GM19240 (cell line): ENCODE measurements around the genes GNAT1, HYAL3 and RBM15B.

GRCh38 chr3:49805868-49806676 is 3.0 kb downstream of the INKA1 start:
- RRBS, result 0% methylated on average over 3 of the region's 11 CpGs

DNA sequence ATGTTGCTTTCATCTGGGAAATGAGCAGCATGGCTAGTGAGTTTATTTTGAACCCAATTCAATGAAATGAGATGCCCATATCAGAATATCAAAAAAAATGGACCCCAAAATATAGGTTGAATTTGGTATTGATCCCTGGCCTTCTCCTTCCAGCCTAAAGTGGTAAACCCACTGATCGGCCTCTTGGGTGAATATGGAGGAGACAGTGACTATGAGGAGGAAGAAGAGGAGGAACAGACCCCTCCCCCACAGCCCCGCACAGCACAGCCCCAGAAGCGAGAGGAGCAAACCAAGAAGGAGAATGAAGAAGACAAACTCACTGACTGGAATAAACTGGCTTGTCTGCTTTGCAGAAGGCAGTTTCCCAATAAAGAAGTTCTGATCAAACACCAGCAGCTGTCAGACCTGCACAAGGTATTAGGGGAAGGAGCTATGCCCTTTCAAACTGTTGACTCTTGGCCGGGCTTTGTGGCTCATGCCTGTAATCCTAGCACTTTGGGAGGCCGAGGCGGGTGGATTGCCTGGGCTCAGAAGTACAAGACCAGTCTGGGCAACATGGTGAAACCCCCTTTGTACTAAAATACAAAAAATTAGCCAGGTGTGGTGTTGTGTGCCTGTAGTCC is 22.5 kb upstream of the RBM5 start:
- RRBS, result no CpG with 5 or more reads among the region's 6 CpGs

GRCh38 chr3:50191187-50191790 is at the start of gene GNAT1:
Gene GNAT1 (plus strand): TSS chr3:50191610.
- RRBS, result no CpG with 5 or more reads among the region's 7 CpGs

GRCh38 chr3:50230060-50231067 is 5.6 kb upstream of the GNAI2 start:
- RRBS, result no CpG with 5 or more reads among the region's 11 CpGs

DNA sequence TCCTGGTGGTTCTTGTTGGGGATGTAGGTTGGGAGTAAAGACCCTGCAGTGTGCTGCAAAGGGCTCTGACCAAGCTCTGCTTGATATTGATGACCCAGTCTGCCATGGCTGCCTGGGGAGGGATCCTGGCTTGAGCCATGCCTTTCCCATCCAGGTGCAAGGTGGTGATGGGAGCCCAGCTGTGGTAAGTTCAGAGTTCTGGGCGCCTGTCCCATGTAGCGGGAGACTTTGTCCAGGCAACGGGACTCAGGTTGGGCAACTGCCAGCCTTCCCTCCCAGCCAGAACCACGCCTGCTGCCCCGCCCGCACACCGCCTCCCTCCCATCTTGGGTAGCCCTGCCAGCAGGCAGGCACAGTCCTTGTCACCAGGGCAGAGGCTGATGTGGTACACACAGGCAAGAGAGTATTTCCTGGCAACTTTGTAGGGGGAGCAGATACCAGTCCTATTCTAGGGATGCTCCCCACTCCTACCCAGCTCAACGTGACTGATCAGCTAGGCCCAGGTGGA is 2.7 kb downstream of the GNAI2 start:
- RRBS, result no CpG with 5 or more reads among the region's 8 CpGs

DNA sequence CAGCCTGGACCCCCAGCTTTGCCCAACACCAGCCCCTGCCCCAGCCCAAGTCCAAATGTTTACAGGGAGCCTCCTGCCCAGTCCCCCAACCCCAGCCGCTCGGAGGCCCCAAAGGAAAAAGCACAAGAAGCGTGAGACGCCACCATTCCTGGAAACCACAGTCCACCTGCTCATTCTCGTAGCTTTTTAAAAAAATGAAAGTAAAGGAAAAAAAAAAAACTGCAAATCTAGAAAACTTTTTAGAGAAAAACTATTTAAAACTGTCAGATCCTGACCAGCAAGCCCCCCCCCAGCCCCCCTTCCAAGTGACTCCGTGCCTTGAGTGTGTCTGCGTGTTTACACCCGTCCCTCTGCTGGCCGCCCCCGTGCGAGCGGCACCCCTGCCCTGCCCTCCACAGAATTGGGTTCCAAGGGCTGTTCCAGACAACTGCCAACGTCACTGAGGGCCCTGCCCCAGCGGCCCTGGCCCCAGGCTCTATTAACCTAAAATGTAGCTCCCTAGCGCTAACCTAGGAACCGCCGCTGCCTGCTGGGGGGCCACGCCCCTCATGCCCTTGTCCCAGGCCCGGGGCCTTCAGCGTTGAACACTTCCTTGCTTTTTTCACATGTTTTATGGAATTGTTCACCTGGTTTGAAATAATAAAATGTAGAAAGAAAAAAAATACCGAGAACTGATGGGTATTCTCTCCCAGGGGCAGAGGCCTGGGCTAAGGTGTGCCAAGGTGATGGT is 10.1 kb upstream of the SEMA3B start:
- RRBS, result no CpG with 5 or more reads among the region's 21 CpGs

GRCh38 chr3:50298584-50299483 is at the start of gene HYAL3:
Gene HYAL3 (minus strand): TSS chr3:50299405.
- RRBS, result 3% methylated on average over 6 of the region's 58 CpGs

GRCh38 chr3:50300295-50300978 is 1.2 kb upstream of the HYAL3 start:
- RRBS, result no CpG with 5 or more reads among the region's 12 CpGs

DNA sequence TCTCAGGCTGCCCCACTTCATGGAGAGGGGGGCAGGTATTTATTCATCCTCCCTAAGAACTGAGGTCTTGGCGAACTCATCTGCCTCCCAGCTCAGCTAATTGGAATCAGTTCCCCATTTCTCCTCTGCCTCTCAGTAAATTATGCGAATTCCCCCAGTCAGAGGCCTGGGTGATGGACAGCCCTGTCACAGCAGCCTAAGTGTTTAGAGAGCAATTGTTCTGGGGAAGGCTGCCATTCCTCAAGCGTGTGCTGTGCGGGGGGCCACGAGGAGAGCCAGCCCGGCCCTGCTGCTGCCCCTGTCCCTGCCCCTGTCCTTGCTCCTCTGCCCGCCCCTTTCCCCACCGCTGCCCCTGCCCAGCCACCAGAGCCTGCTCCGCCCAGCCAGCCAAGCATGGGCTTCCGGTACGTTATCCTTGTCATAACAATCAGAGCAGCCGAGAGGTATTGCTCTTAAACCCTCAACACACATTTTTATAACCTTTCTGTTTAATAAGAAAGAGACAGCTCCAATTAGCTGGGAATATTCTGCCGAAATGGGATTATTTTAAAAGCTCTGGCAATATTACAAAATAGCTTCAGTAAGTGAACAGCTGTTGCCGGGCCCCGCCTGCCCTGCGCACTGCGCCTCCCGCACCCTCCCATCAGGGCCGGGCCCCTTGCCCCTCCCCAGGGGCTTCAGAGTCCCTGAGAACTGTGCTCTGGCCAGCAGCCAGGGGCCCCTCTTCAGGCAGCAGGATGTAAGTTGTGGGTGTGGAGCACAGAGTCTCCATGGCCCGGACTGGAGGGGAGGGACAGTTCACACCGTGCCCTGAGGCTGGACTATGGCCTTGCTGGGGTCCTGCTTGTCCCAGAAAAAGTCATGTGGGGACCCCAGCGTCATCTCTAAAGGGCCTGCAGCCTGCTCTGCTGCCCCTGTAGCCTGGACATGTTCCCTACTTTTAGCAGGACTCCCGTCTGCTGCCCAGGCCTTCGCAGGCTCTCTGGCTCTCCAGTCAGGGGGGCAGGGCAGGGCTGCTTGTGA is 12.4 kb upstream of the CACNA2D2 start:
- RRBS, result 12% methylated on average over 6 of the region's 24 CpGs

DNA sequence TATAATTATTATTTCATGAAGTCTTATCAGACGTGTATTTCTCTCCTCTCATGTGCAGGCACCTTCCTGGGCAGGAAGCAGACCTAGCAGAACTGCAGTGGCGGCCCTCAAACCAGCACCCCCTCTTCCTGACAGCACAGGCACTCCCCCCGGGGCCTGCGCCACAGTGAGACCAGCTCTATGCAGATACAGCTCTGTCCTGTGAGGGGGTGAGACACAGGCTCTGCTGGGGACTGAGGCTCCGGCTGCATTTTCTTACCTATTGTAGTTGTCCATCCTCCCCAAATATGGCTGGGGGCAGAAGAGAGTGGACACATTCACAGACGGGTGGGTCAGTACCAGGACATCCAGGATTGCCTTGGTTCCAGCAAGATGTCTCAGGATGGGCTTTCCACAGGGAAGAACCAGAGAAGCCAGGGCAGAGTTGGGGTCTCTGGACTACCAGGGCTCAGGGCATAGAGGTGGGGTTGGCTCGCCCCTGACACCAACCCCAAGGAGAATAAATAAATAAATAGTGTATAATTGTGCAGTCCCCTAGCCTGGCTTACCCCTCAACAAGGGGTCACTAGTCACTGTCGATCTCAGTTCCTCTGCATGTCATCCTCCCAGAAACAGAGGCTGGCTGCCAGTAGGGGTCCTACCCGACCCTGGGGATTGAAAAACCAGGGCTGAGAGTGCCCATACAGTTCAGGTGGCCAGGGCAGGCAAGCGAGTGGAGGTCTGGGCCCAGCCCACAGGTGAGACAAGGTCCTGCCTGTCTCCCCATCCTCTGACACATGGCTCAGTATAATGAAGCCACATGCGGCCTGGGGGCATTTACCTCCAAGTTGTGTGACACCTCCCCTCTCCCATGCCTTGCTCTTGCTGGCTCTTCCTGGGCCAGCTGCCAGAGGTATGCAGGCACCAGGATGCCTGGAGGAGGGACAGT is 4.7 kb downstream of the CISH start:
- RRBS, result 59% methylated on average over 3 of the region's 11 CpGs

DNA sequence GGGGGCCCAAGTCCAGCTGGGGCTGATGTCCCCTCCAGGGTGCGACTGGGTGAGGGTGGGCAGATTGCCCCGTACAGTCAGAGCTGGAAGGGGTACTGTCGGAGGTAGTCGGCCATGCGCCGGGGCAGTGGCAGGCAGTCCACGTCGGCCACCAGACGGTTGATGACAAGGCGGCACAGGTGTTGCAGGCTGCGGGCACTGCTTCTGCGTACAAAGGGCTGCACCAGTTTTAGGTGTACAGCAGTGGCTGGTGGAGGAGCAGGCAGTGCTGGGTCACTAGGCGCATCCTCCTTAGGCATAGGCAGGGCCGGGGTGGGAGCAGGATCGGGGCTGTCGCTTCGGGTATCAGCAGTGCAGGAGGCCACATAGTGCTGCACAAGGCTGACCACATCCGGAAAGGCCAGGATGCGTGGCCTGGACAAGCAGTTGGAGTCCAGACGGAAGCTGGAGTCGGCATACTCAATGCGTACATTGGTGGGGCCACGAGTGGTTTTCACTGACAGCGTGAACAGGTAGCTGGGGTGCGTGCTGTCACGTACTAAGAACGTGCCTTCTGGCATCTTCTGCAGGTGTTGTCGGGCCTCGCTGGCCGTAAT is 3.9 kb downstream of the CISH start:
- RRBS, result 95% methylated on average over 5 of the region's 30 CpGs

GRCh38 chr3:50662014-50662548 is 12.6 kb upstream of the DOCK3 start:
- RRBS, result no CpG with 5 or more reads among the region's 14 CpGs

- RRBS, result no CpG with 5 or more reads among the region's 3 CpGs
Measured at GRCh38 chr3:51024533-51025204, 349.9 kb downstream of the DOCK3 start.

DNA sequence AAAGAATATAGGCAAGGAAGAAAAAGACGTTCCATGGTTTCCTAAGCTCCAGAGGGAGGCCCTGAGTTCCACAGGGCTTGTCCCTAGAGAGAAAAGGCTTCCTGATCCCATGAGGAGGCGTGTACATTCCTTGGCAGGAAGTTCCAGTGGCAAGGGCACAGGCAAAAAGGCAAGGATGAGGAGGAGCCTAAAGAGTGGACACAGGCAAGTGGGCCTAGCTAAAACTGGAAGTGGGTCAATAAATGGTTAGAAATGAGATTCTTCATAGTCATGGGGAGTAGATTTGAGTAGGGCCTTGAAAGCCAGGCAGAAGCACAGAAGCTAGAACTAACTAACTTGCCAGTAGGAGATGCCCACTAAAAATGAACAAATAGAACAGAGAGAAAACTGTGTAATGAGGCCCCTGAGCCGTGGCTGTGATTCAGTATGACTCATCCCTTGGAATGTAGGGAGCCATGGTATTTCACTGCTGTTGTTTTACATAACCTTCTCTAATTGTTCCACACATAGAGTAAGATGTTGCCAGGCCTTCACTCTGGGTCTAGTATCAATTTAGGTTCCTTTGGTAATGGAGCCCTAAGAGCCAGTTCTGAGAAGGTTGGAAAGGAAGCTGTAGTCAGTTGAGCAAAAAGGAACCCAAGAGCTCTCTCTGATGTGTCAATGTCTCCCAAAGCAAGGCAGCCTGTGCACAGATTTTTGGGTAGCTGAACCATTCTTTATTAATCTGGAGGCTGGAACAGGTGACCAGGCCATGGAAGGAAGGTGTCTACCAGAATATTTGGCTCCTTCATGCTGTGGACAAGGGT is 44.6 kb upstream of the MANF start:
- RRBS, result no CpG with 5 or more reads among the region's 3 CpGs

DNA sequence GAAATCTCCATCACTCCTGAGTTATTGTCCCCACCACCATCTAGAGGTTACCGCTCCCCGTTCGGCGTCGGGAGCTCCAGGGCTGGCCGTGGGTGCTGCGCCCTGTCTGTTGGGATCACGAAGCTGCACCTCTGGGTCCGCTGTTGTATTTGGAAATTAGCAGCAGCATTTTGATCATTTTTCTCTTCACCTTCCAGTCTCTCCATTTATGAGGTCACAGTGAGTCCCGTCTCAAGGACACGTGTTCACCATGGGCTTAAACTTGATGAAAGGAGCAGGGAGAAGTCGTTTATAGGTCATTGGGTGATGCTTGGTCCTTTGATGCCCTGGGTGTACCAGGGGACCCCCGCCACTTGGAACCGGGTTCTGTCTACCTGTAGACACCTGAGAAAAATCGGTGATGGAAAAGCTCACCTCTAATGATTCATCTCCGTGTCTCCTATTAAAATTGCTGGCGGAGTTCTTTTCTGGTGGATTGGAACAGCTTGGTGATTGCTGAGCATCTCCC is 646 bp downstream of the MANF start:
- RRBS, result no CpG with 5 or more reads among the region's 17 CpGs

DNA sequence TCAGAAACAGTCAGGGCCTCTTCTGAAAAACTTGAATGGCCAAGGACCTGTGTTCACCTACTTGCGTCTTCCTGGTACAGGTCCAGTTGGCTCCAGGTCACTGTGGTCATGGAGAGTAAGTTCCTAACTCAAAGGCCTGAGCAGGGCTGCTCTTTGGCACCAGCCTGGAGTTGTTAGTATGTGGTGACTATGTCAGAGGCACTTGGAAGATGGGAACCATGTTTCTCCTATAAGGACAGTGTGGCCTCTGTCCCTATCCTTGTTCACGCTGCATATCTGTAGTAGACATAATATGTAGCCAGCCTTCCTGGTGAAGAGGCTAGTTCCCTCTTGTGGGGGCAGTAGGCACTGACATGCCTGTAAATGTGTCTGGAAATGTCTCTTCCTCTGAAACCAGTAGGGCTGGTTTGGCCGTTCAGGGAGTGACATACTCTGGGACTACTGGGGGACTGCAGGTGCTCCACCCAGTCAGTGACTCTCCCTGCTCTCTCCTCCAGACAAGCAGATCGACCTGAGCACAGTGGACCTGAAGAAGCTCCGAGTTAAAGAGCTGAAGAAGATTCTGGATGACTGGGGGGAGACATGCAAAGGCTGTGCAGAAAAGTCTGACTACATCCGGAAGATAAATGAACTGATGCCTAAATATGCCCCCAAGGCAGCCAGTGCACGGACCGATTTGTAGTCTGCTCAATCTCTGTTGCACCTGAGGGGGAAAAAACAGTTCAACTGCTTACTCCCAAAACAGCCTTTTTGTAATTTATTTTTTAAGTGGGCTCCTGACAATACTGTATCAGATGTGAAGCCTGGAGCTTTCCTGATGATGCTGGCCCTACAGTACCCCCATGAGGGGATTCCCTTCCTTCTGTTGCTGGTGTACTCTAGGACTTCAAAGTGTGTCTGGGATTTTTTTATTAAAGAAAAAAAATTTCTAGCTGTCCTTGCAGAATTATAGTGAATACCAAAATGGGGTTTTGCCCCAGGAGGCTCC is 2.4 kb upstream of the RBM15B start:
- RRBS, result no CpG with 5 or more reads among the region's 8 CpGs

- RRBS, result 1% methylated on average over 15 of the region's 34 CpGs
Measured at GRCh38 chr3:51391222-51391422, at the start of gene RBM15B. Gene RBM15B (plus strand): TSS chr3:51391285.

GRCh38 chr3:51391423-51392526 is 690 bp downstream of the RBM15B start:
- RRBS, result 2% methylated on average over 69 of the region's 151 CpGs

DNA sequence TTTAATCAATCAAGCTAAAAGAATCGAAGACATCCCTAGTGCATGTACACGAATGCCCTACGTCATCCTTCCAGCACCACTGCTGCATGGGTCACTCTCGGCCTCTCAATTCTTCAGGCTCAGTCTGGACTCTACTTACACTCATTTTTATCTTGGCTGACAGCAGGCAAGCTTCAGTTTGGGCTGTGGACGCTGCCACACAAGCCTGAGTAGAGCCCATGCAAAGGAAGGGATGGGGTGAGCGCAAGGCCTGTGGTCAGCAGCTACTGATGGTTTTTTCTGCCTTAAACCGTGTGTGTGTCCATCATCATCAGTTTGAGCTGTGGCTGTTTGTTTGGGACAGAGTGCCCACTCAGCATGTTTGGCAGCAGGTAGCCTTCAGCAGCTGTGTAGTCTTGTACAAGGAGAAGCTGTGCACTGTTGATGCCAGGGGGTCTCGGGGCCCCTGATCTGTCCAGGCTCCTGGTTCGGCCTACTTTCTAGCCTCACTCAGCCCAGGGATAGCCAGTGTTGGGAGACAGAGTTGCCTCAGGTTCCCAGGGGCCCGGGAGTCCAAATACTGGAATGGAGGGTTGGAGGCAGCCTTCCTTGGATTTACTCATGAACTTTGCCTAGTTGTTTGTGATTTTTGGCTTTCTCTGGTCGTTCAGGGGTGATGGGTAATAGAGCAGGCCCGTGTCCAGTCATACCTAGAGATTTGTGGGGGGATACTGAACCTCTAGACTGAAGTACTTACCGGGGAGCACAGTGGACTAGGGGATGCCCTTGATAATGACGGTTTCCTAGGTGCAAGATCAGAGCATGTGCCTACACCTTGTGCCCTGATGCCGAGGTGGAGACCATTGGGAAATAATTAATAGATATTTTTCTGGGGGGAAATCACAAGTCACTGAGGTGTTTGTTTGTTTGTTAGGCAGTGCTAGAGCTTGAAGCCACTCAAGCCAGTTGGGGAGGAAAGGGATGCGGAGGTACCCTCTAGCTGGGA is 3.6 kb downstream of the RBM15B start:
- RRBS, result no CpG with 5 or more reads among the region's 16 CpGs

DNA sequence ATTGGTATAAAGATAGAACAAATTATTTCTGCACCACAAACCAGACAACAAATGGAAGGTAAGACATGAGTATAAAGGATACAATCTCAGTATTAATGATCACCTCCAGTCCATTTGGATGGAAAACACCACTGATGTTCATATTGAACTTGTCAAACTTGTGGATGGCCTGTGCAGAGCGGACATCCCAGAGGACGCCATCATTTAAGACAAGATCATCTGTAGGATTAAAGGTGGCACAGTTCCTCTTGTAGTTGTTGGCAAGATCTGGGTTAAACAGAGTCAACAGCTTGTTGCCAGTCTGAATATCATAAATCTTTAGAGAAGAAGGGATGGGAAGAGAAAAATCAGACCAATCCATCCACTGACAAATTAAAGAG is 23.4 kb downstream of the RBM15B start:
- RRBS, result no CpG with 5 or more reads among the region's 2 CpGs